NB4 (cell line): Measurements from ENCODE around the gene RAD18.

DNA sequence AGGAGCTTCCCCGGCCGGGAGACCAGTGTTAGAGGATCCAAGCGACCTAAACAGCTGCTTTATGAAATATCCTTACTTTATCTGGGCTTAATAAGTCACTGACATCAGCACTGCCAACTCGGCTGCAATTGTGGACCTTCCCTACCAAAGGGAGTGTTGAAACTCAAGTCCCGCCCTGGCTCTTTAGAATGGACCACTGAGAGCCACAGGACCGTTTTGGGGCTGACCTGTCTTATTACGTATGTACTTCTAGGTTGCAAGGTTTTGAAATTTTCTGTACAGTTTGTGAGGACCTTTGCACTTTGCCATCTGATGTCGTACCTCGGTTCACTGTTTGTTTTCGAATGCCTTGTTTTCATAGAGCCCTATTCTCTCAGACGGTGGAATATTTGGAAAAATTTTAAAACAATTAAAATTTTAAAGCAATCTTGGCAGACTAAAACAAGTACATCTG, 761.1 kb upstream of the LMCD1 start:
- RRBS, result no CpG with 5 or more reads among the region's 11 CpGs

DNA sequence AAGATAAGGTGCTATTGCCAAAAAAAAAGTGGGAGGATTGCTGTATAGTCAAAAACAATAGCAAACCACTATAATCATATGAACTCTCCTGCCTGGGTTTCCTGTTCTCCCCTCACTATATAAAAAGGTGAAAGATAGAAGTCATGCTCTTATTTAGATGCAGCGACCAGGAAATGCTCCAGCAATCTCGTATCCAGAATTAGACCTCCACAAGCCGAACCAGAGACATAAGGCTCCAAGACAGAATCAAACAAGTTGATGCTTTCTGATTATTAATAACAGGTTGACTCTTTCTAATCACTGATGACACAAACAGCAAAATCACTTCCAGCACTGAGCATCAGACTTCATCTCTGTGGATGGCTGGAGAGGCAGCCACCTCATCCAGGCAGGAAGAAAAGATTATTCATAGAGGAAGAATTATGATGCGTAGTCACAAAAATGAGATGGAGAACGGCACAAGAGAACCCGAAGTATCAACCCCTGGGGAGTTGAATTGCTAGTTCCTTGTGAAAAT, 50.1 kb upstream of the LMCD1 start:
- RRBS, result no CpG with 5 or more reads among the region's 6 CpGs

DNA sequence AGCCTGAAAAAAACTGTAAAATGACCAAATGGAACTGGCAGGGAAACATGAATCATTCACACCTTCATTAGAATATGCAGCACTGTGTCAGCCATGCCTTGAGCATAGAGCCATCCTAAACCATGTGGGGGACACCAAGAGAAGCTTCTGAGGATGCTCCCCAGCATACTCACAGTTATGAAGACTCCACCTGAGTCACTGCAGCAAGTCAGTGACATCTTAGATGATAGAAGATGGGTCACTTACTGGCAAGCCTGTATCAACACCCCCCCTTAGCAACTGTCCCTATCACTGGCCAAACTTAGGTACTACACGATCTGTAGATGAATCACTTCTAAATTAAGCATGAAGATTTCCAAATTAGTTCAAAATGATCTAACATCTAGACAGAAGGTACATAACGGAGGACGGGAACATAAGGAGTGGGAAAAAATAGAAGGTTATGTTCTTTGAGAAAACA, 13.3 kb upstream of the LMCD1 start:
- RRBS, result no CpG with 5 or more reads among the region's 3 CpGs

DNA sequence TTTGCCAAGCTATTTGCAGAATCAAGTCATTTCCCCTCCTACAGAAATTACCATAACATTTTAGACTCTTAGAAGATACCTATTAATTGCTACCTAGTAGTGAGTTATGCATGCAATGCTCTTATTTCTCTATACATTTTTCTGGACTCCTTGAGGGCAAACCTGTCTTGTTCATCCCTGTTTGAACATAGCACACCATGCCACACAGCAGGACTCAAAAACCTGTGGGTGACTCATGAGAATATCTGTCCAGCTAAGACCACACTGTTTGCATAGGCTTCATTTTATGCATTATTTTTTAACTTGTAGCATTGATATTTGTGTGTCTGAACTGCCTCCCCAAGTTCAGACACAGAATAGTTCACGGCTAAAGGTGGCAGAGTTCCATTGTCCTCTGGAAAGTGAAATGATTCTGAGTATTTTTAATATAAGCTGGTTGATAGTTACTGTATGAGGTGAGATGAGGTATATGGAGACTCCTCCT, 1.8 kb downstream of the LMCD1 start:
- RRBS, result no CpG with 5 or more reads among the region's 1 CpG

GRCh38 chr3:8523135-8523764, 21.6 kb downstream of the LMCD1 start:
- RRBS, result no CpG with 5 or more reads among the region's 3 CpGs

- RRBS, result no CpG with 5 or more reads among the region's 17 CpGs
Measured at GRCh38 chr3:8611691-8612157, 32.9 kb downstream of the SSUH2 start.

DNA sequence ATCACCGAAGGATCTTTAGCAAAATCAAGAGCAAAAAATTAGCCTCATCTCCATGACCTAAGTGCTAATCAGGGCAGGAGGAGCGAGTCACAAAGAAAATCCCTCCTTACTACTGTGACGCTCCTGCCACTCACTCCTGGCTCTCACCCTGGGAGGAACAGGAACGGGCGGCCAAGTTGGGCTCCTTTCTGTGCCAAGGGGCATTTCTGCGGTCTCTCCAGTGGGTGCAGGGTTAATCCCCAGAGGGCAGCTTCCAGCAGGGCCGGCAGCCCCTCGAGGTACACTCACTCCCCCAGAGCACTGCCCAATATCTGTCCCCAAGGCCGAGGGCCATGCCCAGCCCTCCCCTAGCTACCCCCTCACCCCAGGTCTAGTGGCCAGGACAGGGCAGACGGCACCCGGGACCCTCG, 568 bp downstream of the CAV3 start:
- RRBS, result no CpG with 5 or more reads among the region's 12 CpGs

- RRBS, result 1% methylated on average over 25 of the region's 52 CpGs
Measured at GRCh38 chr3:8962877-8963906, at the start of gene RAD18. Gene RAD18 (minus strand): TSS chr3:8963472.

GRCh38 chr3:8964629-8965623, 1.7 kb upstream of the RAD18 start:
- RRBS, result no CpG with 5 or more reads among the region's 8 CpGs

DNA sequence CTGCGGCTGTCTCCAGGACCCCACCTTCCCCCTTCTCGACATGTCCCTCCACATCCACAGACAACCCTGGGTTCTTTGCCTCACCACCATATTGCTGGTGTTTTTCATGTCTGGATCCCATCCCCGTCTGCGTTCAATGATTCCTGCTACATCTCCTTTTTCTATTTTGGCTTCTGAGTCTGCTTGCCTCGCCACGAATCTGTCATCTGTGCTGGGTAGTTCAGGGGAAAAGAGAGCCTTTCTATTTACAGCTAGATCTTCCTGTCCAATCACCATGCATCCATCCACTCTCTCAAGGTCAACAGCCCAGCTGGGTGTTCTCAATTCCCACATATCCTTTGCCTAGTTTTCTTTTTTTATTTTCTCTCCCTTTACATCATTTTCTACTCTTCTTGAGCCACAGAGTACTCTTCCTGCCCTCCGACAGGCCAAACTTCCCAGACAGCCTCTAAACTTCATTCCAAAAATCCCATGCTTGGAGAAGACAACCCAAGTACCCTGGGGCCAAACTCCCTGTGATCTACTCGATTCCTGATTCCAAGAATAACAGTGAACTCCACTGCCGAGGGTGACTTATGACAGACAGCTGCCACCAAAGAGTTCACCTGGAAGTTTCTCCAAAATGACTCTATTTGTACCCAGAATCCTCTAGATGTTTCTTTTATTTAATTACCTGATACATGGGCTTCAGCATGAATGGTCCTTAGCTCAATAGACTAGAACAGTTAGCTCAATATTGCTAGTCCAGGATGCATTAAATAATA, 104.9 kb upstream of the RAD18 start:
- RRBS, result no CpG with 5 or more reads among the region's 9 CpGs

DNA sequence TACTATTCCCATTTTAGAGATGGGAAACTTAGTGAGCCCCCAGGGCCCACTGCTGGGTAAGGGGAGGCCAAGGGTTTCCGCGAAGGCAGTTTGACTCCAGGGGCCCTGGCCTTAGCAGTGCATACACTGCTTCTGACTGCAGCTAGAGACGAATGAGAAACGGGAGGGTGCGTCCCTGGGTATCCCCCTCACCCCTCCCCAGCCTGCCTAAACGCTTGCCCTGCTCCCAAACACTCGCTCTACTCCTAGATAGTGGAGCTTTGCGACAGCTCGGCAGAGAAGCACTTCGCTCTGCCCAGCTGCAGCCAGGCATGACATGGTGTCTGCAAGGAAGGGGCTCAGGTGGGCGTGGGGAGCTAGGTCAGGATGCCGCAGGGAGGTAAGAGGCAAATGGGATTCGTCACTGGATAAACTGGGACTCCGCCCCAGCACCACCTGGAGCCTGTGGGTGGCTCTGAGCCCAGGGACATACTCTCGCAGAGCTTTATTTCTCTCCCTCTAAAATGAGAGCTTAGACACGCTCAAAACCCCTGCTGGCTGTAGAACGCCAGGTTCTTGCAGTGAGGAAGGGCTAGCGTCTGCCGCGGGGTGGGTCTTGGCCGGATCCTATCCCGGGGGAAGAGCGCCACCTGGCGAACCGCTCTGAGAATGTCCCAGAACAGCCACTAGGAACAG, 52.8 kb upstream of the SRGAP3 start:
- RRBS, result 3% methylated on average over 4 of the region's 25 CpGs

GRCh38 chr3:9351698-9352313, 11.0 kb upstream of the THUMPD3 start:
- RRBS, result no CpG with 5 or more reads among the region's 3 CpGs

DNA sequence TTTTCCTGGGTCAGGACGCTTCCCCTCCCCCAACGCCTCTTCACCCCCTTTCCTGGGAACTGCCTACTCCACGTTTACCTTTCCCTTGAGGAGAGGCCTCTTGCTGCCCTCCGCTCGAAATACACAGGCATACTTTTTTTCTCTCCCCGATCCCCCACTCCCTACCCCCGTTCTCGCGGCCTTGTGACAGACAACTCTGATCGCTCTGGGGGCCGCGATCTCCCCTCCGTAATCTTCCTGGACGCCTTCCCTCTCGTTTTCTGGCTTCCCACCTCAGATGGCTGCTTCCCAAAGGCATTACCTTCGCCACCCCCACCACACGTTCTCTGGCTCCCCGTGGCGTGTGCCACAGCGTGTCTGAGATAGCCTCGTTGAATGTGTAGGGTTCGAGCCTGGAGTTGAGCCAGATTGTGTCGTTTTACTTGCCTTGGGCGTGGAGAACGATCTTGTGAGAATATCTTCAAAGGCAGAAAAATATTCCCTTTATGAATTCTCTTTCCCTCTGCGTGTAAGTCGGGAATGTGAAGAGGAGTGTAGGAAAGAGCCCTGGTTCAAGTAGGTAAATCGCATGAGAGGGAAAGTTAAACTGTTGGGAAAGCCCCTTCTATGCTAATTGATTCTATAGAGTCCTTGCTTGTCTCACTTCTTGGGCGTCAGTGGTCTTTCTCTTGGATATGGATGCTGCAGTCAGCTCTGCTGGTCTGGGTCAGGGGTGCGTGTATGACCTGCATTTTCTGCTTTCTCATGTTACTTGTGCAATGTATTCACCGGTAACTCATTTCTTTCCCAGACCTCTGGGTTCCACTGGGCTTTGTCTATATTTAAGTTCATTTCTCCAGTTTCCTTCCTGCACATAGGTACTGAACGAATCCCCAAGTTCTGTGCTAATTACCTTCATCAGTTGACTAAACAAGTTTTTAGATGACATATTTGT, 1.1 kb downstream of the SETD5 start:
- RRBS, result no CpG with 5 or more reads among the region's 32 CpGs

- RRBS, result no CpG with 5 or more reads among the region's 5 CpGs
Measured at GRCh38 chr3:9422459-9423449, 25.3 kb downstream of the SETD5 start.

DNA sequence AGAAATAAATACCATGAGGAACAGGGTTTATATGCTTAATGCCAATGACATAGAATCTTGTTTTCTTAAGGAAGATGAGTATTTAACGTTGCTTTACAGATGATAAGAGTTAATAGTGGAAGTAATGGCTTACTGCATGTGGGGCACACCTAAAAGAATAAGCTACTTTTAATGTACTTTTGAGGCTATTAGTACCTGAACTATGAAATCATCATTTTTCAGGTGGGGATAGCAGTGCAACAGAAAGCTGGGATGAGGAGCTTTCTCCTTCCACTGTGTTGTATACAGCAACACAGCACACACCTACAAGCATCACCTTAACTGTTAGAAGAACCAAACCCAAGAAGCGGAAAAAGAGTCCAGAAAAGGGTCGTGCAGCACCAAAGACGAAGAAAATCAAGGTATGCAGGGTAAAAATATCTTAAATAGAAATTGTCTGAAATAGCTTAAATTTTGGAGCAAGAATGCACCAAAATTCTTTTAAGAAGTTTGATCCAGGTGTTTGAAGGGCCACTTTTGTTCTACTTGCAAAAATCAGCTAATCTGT, 38.2 kb downstream of the SETD5 start:
- RRBS, result no CpG with 5 or more reads among the region's 4 CpGs

DNA sequence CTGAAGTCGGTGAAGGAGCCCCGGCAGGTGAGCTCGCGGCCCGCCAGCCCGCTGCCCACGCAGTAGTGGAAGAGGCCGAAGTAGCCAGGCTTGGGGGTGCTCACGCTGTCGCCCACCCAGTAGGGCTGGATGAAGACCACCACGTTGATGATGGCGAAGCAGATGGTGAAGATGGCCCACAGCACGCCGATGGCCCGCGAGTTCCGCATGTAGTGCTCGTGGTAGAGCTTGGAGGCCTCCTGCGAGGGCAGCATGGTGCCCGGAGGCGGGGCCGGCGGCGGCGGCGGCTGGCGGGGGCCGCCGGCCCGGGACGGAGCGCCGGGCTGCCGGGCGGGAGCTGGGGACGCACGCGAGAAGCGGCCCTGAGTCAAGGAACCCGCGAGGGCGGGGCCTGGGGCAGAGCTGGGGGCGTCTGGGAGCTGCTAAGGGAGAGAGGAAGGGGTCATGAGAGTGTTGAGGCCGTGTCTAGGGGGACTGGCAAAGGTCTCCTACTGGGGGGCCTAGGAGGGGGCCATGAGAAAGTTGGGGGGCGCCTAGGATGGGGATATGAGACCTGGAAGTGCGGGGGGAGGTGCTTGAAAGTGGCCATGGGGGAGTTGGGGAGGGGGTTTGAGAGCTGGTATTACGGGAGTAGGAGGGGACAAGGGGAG, 1.1 kb downstream of the LHFPL4 start:
- RRBS, result no CpG with 5 or more reads among the region's 47 CpGs

- RRBS, result no CpG with 5 or more reads among the region's 9 CpGs
Measured at GRCh38 chr3:9750755-9751129, 990 bp downstream of the OGG1 start.

- RRBS, result no CpG with 5 or more reads among the region's 5 CpGs
Measured at GRCh38 chr3:9782084-9782780, 10.0 kb downstream of the TADA3 start.

DNA sequence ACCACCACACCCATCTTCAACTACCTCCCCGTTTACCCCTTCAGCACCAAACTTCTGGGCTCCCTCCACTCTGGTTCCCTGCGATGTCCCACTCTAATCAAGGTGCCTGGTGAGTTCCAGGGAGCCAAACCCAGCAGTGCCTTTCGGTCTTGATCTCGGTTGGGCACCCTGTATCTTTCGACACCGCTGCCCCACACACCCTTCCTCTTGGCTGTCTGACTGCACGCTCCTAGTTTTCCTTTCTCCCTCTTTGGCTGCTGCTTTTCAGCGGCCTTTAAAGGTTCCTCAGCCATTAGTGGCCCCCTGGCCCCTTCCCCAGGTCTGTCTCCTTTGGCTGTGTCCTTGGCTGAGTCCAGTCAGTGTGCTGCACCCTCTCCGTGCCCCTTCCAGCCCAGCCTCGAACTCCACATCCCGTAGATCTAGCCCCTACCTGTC, 788 bp downstream of the TTLL3 start:
- RRBS, result no CpG with 5 or more reads among the region's 11 CpGs

- RRBS, result no CpG with 5 or more reads among the region's 9 CpGs
Measured at GRCh38 chr3:9934182-9934446, 480 bp downstream of the CRELD1 start.